Mesenchymal stem cell of the bone marrow (primary cell): ENCODE measurements around a stretch of chr22.

DNA sequence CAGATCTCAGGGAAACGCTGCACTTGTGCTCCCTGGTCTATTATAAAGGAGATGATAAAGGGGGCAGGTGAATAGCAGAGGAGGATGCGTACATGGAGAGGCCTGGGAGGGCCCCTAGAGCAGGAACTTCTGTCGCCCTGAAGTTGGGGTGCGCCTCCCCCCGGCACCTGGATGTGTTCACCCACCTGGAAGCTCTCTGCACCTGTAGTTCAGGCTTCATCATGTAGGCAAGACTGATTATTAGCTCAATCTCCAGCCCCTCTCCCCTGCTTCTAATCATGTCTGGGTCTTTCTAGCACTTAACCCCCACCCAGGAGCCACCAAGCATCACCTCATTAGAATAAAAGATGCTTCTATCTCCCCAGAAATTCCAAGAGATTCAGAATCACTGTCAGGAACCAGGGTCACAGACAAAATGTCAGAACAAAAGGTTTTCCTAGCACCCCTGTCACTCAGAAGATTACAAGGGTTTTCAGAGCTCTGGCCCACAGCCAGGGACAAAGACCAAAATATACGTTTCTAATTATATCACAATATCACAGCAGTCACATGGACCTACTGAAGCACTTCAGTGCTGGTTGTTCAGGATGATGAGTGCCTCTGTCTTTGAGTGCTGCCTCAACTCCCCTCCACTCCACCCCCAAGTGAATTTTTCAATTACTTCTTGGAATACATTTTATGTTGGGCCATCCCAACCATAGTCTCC, 21.7 kb upstream of the RTL6 start:
- CAGE, long polyA plus RNA = no peak

- CAGE, long polyA plus RNA = no peak
Measured at GRCh38 chr22:44609359-44609563, 92.7 kb upstream of the PRR5 start.

DNA sequence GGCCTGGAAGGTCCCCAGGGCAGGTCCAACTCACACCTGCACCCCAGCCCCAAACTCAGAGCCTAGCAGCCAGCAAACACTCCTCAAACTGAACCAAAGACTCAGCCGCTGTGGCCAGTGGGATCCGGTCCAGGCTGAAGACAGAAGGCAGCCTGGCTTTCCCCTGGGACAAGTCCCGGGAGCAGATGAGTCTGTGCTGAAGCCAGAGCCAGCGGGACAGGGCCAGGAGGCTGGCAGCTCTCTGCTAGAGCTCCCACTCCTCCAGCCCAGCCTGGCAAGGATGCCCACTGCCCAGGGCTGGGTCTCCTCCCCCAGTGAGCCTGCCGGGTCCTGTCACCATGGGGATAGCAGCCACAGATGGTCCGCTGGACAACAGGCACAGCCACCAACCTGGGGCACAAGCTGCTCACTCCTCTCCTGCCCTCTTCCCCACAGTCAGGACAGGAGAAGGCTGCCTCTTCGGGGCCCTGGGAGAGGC, 42.8 kb upstream of the PRR5 start:
- CAGE, long polyA plus RNA = no peak

DNA sequence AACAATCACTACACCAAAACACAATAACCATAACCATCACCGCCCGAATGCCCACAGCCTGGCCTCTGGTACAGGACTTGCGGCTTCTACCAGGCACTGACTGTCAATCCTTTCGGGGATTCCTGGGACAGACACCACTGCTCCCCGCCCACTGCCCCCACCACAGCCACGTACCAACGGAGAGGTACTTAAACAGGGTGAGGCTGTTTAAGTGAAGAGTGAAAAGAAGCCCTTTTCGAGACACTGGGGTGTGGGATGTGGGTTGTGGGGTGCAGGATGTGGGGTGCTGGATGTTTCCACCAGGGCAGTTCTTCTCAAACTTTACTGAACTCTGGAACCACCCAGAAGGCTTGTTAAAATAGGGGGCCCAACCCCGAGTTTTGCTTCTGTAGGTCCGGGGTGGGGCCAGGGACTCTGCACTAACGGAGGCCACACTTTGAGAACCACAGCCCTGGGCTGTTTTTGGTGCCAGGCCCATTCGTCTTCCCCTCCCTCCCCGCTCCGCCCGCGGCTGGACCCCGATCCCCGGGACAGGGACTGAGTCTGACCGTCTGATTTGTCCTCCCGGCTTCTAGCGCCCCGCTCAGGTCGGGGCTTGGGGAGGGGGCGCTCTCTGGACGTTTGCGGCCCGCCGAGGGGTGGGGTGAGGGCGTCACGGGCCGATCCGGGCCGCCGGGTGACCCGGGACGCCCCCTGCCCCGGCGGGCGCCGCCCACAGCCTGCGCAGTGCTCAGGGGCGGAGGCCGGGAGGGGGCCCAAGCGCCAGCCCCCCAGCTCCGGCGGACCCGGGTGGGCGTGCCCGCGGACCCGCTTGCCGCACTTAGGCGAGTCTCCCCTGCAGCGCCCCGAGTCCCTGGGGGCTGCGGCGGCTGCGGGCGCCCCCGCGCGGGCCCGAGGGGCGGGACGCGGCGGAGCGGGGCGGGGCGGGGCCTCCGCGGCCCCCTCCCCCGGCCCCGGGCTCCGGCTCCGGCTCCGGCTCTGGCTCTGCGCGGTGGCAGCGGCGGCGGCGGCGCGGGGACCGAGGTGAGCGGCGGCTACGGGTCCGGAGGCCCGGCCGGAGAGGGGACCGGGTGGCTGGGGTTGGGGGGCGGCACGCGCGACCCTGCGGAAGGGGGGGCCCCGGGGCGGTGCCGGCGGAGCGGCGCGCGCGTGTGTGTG, 33.8 kb upstream of the PRR5 start:
- CAGE, long polyA plus RNA = no peak

DNA sequence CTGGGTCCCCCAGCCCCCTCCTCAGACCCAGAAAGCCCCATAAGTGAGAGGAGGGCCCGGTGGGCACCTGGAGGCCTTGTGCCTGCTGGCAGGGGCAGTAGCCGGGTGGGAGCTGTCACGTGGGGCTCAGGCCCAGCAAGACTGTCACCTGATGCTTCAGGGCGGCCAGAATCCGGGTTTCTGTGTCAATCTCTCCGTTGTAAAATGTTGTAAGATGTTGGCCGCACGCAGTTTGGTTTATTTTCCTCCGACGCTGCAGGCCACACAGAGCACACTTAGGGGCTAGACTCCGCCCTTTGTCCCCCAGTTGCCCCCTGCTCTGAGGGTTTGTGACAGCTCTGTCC, 3.5 kb upstream of the PRR5 start:
- CAGE, long polyA plus RNA = no peak

- CAGE, long polyA plus RNA = no peak
Measured at GRCh38 chr22:44754892-44755455, 2.6 kb downstream of the ARHGAP8 start.

- CAGE, long polyA plus RNA = no peak
Measured at GRCh38 chr22:44935676-44936083, 74.1 kb downstream of the PHF21B start.

DNA sequence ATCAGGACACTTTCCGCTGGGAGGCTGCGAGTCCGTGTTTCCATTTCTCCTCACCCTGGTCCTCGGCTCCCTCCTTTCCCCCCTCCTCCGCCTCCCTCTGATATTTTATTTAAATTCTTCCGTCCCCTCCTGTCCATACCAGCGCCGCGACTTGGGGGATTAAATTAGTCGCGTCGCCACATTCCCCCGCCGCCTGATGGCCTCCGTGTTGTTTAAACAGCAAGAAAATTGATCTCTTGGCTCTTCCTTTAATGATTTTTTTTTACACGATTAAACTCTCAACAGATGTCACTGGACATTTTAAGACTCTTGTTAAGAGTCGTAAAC, 444 bp upstream of the PHF21B start:
- CAGE, long polyA plus RNA = no peak

- CAGE, long polyA plus RNA = no peak
Measured at GRCh38 chr22:45035975-45036600, 26.3 kb upstream of the PHF21B start.

DNA sequence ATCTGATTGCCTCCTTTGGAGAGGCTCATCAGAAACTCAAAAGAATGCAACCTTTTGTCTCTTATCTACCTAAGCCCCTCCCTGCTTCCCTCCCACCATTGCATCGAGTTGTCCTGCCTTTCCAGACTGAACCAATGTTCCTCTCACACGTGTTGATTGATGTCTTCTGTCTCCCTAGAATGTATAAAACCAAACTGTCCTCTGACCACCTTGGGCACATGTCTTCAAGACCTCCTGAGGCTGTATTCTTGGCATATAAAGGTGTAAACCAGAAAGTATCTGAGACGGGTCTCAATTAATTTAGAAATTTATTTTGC, 42.9 kb upstream of the PHF21B start:
- CAGE, long polyA plus RNA = no peak

DNA sequence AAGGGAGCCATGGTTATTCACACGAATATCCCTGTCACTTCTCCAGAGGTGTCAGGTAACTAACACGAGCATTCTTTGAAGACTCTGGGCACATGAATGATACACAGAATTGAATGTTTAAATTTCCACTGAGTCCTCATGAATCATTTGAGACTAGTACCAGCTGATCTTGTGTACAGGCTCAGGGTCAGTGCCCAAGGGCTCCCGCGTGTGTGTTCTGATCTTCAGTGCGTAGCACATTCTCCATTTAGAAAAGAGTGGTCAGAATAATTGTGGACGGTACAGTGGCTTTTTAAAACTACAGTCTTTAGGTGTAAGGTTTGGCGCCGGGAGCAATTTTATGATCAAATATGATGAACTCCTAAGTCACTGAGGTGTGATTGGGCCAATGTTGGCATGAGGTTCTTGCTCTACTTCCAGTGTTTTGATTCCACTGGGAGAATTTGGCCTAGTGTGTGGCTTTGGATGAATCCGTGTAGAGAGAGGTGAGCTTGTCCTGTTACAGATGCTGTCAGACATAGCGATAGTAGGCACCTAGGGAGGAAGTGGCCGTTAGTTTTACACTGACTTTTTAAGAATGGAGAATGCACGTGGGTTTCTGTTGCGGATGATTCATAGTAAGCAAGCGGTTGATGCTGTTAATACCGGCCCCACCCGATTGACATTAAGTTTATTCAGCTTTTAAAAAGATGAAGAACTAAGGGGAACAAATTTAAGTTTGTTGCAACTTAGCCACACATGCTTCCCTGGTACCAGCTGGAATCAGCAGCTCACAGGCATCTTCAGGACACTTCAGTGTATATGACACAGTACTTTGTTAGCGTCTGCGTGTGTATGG, 22.2 kb downstream of the NUP50 start:
- CAGE, long polyA plus RNA = no peak

GRCh38 chr22:45209310-45209967, 31.3 kb downstream of the KIAA0930 start:
- CAGE, long polyA plus RNA = no peak

DNA sequence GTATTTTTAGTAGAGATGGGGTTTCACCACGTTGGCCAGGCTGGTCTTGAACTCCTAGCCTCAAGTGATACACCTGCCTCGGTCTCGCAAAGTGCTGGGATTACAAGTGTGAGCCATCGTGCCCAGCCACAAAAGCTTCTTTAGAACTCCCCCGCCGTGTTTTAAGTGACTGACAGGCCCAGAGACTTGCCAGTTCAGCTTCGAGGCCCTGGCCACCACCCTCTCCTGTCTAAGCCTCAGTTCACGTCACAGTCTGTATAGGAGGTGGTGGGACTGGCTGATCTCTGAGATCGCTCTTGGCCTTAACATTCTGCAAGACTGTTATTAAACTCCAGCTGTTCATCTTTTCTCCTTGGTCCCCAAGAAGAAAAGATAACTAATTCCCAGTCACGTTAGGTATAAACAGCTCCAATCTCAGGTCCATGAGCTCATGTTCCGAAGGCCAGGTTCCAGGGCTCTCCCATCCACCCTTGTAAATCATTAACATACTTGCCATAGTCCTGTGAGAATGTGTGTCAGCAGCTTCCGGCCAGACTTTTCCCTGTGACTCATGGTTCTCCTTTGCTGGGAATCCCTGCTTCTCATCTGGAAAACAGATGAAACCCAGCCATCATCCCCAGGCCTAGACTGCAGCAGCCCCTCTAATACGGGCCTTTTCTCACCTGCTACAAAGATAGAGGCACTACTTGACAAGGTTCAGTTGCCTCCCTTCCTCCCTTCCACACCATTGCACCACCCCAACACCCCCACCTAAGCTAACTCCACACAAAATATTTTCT, 5.5 kb upstream of the KIAA0930 start:
- CAGE, long polyA plus RNA = no peak

DNA sequence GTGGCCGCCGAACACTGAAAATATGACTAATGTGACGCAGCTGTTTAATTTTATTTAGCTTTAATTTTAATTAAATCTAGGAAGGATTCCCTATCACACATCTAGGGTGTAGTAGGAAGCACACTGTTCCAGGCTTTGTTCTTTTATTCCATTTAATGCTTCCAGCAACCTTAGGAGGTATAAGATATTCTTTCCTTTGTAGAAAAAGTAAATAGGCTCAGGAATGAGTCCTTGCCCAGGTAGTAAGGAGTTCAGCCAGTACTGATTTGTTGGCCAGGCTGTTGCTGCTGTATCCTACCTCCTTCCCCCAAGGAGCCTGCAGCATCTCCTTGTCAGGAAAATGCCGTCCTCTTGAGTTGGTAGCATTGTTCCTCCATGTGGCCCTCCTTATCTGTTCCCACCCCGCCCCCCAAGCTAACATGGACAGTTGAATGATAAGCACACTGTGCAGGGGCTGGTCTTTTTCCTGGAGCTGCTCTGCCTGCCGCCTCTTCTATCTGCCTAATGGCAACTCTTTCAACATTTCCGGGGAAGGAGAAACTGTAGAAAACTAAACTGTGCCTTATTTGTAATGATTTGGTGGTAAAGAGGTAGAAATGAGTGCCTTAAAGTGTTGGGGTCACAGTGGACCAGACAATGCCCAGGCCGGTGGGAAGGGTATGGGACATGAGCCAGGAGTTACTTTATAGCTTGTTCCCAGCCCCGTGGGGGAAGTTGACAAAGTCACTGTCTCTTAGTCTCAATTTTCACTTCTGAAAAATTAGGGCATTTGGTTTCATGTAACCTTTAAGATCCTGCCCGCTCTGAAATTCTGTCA, 4.3 kb downstream of the FAM118A start:
- CAGE, long polyA plus RNA = no peak

GRCh38 chr22:45319066-45319905, 9.6 kb downstream of the FAM118A start:
- CAGE, long polyA plus RNA = no peak

GRCh38 chr22:45503668-45504212, 1.1 kb downstream of the FBLN1 start:
- CAGE, long polyA plus RNA = no peak

DNA sequence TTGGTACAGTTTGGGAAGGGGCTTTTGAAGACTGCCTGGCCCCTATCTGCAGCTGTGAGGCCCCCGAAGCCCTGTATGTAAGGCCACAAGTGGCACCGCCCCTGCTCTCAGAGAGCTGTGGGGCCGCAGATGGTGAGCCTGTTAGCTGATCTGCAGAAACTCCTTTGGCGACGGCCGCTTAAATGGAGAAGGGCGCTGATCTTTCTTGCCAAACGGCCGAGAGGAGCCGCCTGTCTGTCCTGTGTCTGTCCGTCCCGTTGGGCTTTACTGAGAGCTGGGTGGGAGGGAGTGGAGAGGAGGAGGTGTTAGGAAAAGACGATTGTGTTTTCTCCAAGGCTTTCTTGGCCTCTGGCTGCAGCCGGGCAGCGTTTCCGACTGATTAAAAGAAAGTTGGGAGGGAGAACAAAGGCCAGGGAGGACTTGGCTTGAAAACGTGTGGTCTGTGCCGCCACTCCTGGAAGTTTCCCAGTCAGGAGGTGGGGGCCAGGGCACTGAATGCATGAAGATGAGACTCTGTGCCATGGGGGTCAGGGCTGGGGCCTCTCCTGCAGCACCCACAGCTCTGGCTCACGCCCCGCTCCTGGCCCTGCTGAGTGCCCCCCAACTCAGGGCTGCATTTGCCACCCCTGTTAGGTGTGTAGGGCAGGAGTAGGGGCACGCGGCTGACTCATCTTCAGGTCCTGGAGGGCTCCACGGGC, 2.4 kb downstream of the FBLN1 start:
- CAGE, long polyA plus RNA = no peak

GRCh38 chr22:45533593-45534096, 31.0 kb downstream of the FBLN1 start:
- CAGE, long polyA plus RNA = no peak

DNA sequence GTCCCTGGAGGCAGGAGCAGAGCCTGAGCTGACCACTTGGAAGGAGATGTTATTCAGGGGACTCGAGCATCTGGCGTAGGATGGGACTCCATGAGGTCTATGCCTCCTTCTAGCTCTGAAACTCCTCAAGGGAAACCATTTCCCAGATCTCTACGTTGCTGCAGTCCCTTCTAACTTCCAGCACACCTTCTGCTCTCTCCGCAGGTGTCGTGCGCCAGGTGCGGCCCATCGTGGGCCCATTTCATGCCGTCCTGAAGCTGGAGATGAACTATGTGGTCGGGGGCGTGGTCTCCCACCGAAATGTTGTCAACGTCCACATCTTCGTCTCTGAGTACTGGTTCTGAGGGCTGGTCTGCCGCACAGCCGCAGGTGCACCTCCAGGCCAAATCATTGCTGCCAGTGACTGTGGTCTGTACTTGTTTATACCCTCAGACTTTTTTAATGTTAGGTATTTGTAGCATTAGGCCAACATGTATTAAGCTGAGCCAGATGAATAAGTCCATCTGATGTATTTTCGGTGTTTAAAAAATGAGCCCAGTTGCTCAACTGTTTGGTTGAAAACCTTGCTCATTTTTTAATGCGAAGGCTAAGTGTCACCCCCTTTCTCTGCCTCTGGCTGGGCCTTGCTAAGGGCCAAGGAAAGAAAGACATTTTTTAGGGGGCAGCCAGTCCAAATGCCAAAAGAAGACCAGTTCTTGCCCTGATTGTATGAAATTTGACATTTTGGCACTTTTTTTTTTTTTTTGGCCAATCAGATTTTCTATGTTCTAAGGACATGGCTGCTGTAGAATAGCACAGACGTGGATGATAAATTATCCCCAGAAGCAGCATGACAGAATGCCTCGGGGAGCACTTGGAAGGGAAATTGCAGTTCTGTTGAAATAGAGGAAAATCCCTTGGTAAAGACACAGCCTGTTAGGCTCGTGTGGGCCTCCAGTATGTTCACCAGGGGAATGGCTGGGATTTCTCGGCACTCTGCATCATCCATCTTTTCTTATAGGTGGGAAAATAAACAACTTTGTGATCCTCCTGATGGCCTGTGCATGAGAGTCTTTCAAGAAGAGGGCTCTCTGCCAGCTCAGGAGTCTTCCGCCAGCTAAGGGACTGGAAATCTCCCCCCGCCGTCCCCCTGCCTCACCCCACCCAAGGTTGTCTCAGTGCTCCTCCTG, 71.1 kb upstream of the ATXN10 start:
- CAGE, long polyA plus RNA = no peak

DNA sequence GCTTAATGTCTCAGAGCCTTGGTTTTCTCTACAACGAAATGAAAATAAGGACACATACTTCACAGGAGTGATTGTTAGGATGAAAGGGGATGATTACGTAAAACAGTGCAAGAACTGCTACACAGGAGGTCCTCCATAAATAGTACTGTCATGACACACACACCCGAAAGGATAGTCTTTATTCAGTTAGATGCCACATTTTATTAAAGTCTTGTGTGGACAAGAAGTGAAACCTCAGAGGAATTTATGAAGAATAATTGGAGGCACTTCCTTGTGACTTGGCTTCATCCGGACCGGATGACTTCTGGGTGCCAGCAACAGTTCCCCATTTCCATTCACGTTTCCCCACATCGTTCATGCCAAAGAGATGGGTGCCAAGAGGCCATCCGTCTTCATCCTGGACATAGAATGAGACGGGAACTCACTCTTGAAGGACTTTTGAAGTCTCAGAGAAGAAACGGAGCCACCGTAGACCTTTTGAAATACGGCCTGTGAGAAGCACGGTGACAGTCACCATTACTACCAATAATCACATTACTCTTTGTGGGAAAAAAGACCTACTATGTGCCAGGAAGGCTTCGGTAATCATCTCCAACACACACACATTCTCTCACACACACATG, 67.3 kb upstream of the ATXN10 start:
- CAGE, long polyA plus RNA = no peak